UCH-1 (cell line): ENCODE data around the genes SMCHD1 and MYL12B.

- RRBS: no CpG with 5 or more reads among the region's 6 CpGs
Observed at GRCh38 chr18:666327-667452, 9.2 kb downstream of the TYMS start.

- RRBS: no CpG with 5 or more reads among the region's 30 CpGs
Observed at GRCh38 chr18:713044-713528, 656 bp upstream of the ENOSF1 start.

GRCh38 chr18:1392560-1393515, 488.2 kb downstream of the ADCYAP1 start:
- RRBS: no CpG with 5 or more reads among the region's 8 CpGs

DNA sequence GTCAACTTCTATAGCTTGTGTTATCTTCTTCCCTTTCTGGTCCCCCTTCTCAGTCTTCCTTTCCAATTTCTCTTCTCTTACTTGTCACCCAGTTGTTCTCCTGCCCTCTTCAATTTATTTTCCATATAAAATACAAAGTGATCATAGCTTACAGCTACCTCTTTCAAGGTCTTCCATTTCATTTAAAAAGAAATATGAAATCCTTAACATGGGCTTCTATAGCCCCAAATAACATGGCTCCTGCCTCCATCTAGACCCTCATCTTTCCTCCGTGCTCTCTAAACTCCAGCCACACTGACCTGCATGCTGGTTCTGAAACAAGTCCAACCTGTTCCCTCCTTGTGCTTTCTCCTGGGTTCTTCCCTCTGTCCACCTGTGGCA, 443.9 kb downstream of the METTL4 start:
- RRBS: no CpG with 5 or more reads among the region's 1 CpG

- RRBS: 3% methylated on average over 37 of the region's 78 CpGs
Observed at GRCh38 chr18:2655473-2655992, at the start of gene SMCHD1. Gene SMCHD1, plus strand, starts transcription at chr18:2655726.

- RRBS: 2% methylated on average over 20 of the region's 76 CpGs
Observed at GRCh38 chr18:2655993-2656941, 741 bp downstream of the SMCHD1 start.

- RRBS: no CpG with 5 or more reads among the region's 9 CpGs
Observed at GRCh38 chr18:2706219-2707411, 51.1 kb downstream of the SMCHD1 start.

GRCh38 chr18:2736399-2737044, 81.0 kb downstream of the SMCHD1 start:
- RRBS: no CpG with 5 or more reads among the region's 4 CpGs

DNA sequence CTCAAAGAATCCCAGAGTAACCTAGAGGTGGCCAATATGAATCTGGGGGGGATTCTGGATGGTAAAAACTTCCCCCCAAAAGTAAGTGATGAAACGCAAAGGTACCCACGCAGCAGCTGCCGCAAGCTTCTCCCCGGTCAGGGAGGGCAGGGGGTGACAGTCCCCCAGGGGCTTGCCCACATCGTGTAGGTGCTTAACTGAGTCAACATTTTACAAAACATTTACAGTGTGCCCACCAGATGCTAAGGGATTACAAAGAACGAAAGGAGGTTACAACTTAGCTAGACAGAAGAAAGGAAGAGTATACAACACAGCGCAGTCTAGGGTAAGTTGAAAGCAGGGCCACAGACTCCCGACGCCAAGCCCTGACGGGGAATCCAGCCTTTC, 45.6 kb downstream of the LPIN2 start:
- RRBS: no CpG with 5 or more reads among the region's 10 CpGs

- RRBS: no CpG with 5 or more reads among the region's 11 CpGs
Observed at GRCh38 chr18:3014939-3015752, 2.2 kb upstream of the LPIN2 start.

DNA sequence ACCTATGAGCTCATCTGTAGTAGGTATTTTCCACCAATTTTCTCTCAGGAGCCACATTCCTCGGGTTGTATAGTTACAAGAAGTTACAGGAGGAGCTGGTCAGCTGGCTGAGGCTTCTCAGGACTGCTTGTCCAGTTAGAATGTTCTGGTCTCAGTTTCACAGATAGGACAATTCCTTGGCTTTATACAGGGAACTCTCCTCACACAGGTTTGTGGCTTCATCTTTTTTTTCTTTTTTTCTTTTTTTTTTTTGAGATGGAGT, 43.0 kb upstream of the LPIN2 start:
- RRBS: no CpG with 5 or more reads among the region's 1 CpG

DNA sequence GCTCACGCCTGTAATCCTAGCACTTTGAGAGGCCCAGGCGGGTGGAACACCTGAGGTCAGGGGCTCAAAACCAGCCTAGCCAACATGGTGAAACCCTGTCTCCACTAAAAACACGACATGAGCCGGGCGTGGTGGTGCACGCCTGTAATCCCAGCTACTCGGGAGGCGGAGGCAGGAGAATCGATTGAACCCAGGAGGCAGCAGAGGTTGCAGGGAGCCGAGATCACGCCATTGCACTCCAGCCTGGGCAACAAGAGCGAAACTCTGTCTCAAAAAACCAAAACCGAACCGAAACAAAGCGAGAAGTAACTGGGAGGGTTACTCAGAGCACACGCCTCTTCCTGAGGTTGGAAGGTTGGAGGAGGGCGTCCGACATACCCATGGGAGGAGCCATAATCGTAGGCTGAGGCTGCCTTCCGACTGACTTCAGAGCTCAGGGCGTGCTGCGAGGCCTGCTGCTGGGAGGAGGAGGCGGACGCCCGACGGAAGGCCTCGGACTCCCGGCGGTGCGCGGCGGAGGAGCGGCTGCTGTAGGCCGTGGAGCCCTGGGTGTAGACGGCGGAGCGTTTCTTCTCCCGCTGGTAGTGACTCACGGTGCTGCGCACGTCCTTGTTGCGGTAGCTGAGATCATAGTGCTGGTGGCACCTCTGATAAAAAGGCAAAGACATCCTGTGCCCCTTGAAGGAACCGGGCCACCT, 5.1 kb downstream of the MYOM1 start:
- RRBS: no CpG with 5 or more reads among the region's 43 CpGs

- RRBS: no CpG with 5 or more reads among the region's 20 CpGs
Observed at GRCh38 chr18:3245892-3246344, 1.7 kb upstream of the MYL12A start.

GRCh38 chr18:3261988-3262900, at the start of gene MYL12B:
Gene MYL12B, plus strand, starts transcription at chr18:3262133.
- RRBS: 4% methylated on average over 44 of the region's 96 CpGs

GRCh38 chr18:3265272-3266231, 3.6 kb downstream of the MYL12B start:
- RRBS: no CpG with 5 or more reads among the region's 5 CpGs

- RRBS: no CpG with 5 or more reads among the region's 4 CpGs
Observed at GRCh38 chr18:3275966-3276760, 14.2 kb downstream of the MYL12B start.

- RRBS: no CpG with 5 or more reads among the region's 5 CpGs
Observed at GRCh38 chr18:3278451-3278821, 16.5 kb downstream of the MYL12B start.

- RRBS: no CpG with 5 or more reads among the region's 4 CpGs
Observed at GRCh38 chr18:3459351-3459874, 9.4 kb downstream of the TGIF1 start.

- RRBS: 43% methylated on average over 4 of the region's 13 CpGs
Observed at GRCh38 chr18:3526419-3527398, 76.7 kb downstream of the TGIF1 start.

- RRBS: no CpG with 5 or more reads among the region's 10 CpGs
Observed at GRCh38 chr18:3607270-3608113, 157.5 kb downstream of the TGIF1 start.